ENCODE results near the gene SCLT1.

GRCh38 chr4:126901235-126901623, 731.5 kb upstream of the INTU start:
- PRO-cap: no peak

DNA sequence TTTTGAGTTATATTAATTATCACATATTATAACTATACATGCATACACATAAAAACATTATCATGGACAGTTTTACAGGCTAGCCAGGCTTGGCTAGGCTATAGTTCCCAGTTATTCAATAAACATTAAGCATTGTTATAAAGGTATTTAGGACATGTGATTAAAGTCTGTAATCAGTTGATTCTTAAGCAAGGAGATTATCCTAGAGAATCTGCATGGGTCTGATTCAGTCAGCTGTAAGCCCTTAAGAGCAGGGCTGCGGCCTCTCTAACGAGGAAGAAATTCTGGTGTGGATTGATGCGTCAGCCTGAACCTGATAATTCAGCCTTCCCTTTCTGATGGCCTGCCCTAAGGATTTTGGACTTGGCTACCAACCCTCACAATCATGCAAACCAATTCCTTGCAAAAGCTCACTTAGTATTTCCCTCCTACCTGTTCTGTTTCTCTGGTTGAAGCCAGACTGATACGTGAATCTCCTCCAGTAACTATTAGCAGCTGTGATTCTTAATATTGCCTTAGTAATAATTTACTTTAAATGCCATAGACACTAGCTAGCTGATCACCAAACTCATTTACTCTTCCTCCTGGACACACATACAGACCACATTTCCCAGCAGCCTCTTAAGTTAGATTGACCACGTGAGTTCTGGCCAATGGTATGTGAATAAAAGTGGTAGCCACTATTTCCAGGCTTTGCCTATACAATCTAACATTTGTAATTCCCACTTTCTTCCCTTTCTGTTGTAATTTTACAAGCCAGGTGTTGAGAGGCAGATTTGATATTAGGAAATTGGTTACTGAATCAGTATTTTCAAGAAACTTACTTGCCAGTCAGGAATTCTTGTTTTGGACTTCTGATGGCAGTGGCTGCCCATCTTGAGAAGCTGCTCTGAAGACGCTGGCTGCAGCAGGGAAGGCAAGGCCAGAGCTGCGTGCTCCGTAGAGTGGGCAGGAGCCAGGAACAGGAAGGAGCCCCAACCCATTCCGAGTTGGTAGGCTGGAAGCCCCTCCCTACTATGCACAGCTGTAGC, 678.0 kb upstream of the INTU start:
- PRO-cap: no peak

DNA sequence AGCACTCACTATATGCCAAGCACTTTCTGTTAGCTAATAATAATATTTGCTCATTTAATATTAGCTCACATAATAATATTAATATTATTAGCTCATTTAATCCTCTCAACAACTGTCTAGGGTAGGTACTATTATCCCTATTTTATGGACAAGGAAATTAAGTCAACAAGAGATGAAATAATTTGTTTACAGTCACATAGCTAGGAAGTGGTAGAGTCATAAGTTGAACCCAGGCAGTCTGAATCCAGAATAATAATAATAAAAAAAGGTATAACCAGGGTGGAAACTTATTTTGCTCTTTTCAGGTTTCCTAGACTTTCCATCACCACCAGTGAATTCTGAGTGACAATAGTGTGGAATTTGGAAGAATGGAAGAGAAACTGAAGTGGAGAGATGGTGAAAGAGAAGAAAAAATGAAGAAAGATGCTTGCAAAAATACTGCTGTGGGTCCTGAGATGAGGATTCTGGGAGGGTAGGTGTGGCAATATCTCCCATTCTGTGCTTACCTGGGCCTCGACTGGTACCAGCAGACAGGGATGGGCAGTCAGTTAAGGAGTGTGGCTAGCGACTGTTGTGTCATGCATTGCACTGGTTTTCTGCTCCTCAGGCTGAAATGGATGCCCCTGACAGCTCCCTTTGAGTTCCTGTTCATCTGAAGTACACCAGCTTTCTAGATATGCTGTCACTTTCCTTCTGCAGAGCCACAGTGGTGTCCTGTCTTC, 182.3 kb upstream of the PGRMC2 start:
- PRO-cap: no peak

GRCh38 chr4:128741693-128742249, 67.7 kb upstream of the JADE1 start:
- PRO-cap: no peak

DNA sequence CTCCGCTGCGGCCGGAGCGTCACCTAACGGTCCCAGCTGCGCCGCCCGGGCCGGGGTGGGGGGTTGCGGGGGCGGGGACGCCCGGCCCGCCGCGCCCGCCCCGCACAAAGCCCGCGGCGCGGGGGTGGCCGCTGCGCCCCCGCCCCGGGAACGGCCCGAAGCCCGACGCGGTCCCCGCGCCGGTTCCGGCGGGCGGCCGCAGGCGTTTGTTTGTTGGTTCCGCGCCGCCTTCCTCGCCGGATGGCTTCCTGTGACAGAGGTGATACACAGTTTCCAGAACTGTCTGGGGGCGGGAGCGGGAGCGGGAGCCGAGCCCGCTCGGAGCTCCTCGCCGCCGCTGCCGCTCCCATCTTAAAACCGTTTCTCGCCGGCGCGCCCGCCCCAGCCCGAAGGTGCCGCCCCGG, 2.1 kb downstream of the JADE1 start:
- PRO-cap: no peak

- PRO-cap: no peak
These were observed 35.3 kb downstream of the JADE1 start for GRCh38 chr4:128844484-128845523.

- PRO-cap: no peak
These were observed 39.4 kb downstream of the JADE1 start for GRCh38 chr4:128848684-128849605.

DNA sequence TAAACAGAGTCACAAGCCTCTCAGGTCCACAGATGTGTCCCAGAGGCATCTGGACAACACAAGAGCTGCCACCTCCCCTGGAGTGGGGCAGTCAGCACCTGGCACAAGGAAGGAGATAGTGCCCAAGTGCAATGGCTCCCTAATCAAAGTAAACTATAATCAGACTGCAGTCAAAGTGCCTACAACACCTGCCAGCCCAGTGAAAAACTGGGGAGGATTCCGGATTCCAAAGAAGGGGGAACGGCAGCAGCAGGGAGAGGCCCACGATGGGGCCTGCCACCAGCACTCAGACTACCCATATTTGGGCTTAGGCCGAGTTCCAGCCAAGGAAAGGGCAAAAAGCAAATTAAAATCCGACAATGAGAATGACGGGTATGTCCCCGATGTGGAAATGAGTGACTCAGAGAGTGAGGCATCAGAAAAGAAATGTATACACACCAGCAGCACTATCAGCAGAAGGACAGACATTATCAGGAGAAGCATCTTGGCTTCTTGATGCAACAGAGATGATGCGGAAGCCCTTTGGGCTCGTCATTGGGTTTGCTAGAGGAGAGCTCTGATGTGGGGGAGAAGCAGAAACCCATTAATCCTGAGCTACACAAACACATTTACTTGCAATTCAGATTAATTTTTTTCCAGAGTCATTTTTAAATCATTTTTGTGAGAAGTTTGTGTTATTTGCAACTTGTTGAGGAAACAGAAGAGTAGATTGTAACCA, 62.4 kb downstream of the JADE1 start:
- PRO-cap: no peak

DNA sequence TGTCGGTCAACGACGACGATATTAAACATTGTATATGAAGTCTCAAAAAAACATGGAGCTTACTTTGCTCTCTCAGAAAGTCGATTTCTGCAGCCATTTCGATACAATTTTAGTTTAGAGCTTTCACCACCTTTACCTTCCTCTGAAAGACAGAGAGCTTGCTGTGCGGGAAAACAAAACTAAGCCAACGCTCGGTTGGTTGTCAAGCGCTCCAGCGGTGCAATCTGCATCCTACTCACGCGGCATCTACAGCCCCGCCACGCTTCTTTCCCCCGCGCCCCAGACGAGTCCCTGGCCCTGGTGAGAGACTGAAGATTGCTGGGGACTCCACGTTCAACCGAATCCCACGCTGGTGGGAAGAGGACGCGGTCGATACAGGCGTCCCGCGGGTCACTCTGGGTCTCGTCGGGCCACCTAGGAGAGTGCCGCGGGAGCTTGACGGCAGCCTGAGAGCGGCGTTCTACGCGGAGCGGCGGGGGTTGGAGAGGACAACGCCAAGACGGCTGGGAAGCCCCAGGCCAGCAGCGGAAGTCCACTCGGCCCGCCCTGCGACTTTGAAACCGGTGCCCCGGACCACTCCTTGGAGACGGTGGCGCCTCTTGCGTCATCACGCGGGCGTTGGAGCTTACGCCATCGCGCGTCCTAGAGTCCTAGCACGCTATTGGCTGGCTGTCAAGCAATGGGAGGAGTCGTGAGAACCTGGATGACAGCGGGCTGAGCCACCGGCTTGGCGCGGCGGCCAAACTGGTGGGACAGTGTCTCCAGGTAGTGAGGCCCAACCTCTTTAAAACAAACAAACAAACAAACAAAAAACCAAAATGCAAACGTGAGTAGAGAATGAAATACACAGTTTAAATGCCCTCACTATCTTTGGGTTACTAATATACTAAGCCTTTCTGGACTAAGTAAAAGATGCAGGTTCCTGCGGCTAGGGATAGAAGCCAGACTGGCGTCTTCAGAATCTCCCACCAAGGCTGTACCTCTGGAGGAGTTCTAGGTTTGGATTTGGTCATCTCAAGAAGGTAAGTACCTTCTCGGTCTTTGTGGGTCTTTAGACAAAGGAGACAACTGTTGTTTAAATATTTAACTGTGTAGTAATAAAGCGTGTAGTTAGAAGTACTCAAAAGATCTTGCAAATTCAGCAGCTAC, at the start of gene SCLT1:
Gene SCLT1, minus strand, starts transcription at position 533 of the 1,149 bp plus-strand sequence.
- PRO-cap: unidirectional peak, plus-strand start at position 340 of the sequence; bidirectional peak, plus-strand start at position 706 of the sequence, minus-strand start at position 556 of the sequence

DNA sequence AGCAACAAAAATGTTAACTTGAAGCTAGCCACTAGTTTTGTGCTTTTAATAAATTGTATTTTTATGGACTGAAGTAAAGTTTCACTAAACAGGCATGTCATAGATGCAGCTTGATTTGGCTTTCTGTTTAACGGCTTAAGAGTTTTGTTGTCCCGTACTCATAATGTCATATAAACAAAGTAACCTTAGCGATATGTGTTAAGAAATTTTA, 913 bp upstream of the SCLT1 start:
- PRO-cap: no peak

- PRO-cap: no peak
These were observed 2.7 kb upstream of the PCDH10 start for GRCh38 chr4:133146333-133146912.

DNA sequence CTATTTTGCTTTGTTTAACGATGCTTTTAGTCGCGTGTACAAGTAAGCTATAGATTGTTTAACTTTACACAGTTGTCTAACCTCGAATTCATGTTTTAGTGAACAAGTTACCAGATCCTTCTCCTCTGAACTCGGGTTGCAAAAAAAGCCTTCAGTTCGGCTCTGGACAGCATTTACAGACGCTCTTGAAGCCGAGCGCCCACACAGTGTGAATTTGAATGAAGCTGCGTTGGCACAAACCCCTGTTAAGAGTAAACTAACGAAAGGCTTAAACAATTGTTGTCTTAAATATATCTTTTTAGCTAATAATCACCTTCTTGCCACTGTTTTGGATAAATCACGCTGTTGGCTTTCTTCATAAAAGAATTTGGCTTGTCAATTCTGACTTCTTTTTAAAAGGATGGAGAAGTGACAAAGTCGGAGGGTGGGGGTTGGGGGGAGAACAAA, 4.1 kb downstream of the PCDH10 start:
- PRO-cap: no peak

DNA sequence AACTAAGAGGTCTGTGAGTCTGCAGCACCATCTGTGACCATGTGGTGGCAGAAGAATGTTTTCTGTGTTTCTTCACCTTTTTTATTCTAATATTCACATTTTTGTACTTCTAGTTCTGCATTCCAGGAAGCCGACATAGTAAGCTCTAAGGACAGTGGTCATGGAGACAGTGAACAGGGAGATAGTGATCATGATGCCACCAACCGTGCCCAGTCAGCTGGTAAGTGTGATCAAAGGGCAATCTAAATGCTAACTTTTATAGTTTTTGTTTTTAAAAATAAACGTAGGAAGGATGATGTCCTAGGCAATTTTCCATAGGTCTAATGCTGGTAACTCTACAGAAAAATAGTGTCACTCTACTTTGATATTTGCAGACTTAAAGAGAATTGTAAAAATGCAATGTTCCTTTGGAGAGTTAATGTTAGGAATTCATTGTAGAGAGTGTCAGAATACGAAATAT, 5.7 kb downstream of the PCDH10 start:
- PRO-cap: no peak

DNA sequence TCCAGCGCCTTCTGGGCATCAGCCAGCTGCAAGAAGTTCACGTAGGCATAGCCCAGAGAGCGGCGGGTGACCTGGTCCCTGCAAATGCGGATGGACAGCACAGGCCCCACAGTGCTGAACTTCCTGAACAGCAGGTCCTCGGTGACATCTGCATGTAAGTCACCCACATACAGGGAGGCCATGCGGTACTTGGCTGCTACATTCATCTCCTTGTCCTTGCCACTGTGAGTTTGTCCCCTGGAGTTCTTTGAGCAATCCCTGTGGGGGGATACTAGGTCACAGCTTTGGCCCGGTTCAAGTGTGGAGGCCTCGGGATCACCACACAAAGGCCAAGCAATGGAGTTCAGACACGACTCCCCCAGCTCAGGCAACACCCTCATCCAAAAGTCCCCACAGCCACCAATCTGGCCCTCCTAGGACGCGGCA, 762 bp downstream of the PABPC4L start:
- PRO-cap: no peak

GRCh38 chr4:137125017-137125297, 407.3 kb downstream of the PCDH18 start:
- PRO-cap: no peak

- PRO-cap: no peak
These were observed 13.2 kb upstream of the PCDH18 start for GRCh38 chr4:137545438-137545985.

DNA sequence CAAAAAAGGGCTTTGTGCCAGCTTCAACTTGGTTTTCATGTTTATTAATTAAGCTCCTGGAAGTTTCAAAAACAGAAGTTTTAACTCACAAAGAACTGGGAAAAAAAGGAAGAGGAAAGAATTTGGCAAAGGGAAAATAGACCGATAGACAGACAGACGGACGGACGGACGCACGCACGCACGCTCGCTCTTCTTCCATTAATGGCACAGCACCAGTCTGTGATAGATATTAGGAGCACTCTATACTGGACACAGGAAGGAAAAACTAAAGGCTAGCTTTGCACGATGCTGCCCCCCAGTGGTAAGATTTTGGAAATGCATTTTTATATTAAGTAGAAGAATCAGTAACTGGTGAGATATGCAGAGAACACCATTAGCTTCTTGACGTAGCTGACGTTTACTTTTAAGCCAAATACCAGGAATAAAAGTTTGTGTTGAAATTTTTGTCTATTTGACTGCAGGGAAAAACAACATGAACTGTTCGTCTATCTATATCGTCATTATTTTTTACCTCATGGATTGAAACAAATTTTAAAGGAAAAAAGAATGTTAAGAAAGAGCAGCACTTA, 151.7 kb downstream of the SLC7A11 start:
- PRO-cap: unidirectional peak, minus-strand start at position 203 of the sequence

DNA sequence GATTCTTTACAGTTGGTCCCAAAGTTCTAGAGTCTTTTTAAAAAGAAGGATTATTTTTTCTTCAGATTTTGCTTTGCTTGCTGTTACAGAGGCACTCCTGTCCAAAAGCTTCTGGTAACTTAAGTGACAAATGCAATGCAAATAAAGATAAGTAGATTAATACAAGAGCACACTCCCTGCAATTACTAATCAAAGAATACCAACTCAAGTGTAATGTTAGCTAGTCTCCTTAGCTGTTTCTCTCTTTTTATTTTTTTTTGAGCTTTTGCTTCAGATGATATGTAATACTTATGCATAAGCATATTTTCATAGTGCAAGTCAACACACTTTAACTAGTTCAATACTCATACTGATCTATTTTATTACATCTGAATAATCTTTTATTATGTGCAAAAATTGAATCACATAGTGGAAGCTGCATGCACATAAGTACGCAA, 2.7 kb downstream of the SLC7A11 start:
- PRO-cap: no peak

DNA sequence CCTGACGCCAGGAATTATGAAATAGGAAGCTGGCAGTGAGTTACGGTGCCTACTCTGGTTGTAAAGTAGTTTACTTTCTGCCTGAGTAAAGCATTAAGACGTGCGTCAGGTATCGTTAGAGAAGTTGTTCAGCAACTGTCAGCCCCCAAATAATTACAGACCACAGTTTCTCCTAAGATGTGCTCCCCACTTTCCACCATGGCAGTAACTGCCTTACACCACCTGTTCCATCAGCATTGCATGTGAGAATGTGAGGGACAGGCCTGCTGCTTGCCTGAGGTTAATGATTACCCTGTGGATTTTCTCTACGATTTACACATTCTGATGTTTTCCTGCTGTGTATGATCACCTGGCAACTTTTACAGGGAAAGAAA, 92.3 kb upstream of the SLC7A11 start:
- PRO-cap: no peak

DNA sequence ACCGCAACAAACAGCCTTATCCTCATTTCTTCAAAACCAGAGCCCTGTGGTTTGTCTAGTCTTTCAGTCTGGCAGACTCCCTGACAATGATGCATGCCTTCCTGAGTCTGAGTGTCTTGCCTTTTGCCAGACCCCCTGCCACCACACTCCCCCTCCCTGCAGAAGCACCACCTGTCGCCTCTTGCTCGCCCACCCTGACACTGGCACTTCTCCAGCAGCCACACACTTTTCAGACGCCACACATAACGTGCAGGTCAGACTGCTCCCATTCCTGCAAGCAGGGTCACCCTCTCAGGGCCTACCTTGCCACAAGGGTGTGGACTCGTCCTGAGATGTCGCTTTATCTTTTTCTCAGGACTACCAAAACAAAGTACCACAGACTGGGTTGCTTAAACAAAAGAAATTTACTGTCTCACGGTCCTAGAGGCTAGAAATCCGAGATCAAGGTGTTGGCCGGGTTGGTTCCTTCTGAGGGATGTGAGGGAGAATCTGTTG, 349.1 kb upstream of the NOCT start:
- PRO-cap: no peak